Foreskin fibroblast (primary cell): ENCODE measurements around the gene ZFP42.

GRCh38 chr4:187128209-187128676 is 404.6 kb upstream of the FAT1 start:
- RRBS: 58% methylated on average over 2 of the region's 11 CpGs

GRCh38 chr4:187241628-187241949 is 517.9 kb upstream of the FAT1 start:
- RRBS: no CpG with 5 or more reads among the region's 2 CpGs

DNA sequence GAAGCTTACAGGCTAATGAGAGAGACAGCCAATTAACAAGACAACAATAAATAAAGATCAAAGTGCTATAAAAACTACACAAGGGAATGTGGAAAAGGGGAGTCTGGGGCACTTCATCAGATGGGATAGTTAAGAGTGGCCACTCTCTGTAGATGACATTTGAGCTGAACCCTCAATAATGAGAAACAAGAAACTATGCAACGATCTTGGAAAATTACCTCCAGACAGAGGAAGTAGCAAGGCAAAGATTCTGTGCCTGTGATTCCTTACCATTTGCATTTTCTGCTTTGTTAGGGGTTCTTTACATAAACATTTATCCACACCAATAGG is 531.9 kb upstream of the FAT1 start:
- RRBS: no CpG with 5 or more reads among the region's 1 CpG

- RRBS: no CpG with 5 or more reads among the region's 37 CpGs
These were observed 382.0 kb upstream of the ZFP42 start for GRCh38 chr4:187613504-187614014.

DNA sequence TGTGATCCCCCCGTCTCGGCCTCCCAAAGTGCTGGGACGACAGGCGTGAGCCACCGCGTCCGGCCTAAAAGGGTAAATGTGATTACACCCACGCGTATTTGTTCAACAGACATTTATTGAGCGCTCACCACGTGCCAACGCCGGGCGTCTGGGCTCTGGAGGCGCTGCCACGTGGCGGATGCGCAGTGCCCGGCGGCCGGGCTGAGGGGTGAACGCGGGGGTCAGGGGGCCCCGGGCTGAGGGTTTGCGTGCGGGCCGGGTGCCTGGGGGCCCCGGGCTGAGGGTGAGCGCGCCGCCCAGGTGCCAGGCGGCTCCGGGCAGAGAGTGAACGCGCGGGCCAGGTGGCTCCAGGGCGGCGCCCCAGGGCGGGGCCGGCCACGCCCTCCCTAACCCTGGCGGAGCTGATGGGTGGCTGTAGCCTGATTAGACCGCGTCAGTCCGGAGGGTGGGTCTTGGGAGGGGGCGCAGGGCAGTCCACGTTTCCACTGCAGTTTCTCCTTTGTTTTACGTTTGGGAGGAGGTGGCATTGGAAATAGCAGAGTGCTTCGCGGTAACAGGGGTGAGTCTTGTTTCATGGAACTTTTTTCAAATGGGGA is at the start of gene ZFP42:
ZFP42 (plus strand) TSS at position 490 of the 596 bp plus-strand sequence.
- RRBS: 11% methylated on average over 33 of the region's 50 CpGs

- RRBS: no CpG with 5 or more reads among the region's 9 CpGs
These were observed 540.9 kb downstream of the TRIML1 start for GRCh38 chr4:188680055-188680532.

- RRBS: no CpG with 5 or more reads among the region's 6 CpGs
These were observed 862.1 kb downstream of the TRIML1 start for GRCh38 chr4:189001289-189001790.

- RRBS: under 1% methylated on average over 14 of the region's 54 CpGs
These were observed 488 bp upstream of the FRG1 start for GRCh38 chr4:189940009-189940758.

- RRBS: 3% methylated on average over 8 of the region's 56 CpGs
These were observed 12.2 kb downstream of the FRG2 start for GRCh38 chr4:190014727-190015287.